ENCODE data around the genes KRTAP23-1 and MIS18A.

DNA sequence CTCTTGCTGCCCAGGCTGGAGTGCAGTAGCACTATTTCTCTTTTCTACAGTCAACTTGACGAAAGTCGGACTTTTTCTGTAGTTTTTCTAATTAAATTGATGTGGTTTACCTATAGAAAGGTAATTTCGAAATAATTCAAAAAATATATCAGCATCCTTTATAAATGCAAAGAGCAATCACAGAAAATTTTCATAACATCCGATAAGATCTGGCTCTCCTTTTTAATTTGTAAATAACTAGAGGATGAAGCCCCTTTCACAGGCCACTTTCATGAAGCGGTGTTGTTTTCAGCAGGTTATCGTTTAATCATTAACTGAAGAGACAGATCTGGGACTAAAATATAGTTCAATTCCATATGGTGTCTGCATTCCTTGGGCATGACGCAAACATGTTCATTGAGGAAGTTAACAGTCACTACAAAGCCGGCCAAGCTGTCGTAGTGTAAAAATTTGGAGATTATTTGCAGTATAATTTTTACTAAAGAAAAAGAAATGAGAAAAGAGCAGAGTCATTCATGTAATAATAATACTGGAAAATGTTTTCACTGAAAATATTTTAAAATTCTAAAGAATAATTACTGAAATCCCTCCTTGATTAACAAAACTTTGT lies 565.1 kb upstream of the ADAMTS5 start:
- PRO-cap = no peak

GRCh38 chr21:27884734-27885094 lies 917.8 kb upstream of the ADAMTS5 start:
- PRO-cap = no peak

GRCh38 chr21:28091419-28091790 lies 793.8 kb downstream of the N6AMT1 start:
- PRO-cap = no peak

DNA sequence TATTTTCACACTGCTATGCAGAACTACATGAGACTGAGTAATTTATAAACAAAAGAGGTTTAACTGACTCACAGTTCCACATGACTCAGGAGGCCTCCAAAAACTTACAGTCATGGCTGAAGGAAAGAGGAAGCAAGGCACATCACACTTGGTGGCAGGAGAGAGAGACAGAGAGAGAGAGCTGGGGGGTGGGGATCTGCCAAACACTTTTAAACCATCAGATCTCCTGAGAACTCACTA lies 742.5 kb downstream of the N6AMT1 start:
- PRO-cap = no peak

DNA sequence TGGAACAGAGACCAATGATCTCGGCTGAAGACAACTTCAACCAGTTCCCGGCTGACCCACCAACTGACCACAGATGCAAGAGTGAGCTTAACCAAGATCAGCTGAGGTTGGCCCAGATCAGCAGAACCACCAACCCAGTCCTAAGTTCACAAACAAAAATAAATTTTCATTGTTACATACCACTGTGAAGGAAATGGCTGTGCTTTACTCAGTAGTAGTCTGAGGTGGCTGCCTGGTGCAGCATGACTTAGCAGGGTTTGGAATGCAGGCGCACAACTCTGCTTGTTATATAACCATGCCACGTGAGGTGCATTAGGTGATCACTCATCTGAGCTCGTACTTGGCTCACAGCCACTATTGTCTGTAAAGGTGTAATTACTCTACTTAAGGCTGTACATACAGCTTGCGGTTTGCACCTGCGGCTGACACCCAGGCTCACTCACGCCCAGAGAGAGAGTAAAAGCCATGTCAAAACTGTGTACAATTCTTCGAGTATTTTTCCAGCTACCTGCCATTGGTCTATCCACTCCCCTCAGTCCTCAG lies 491.9 kb downstream of the N6AMT1 start:
- PRO-cap = no peak

DNA sequence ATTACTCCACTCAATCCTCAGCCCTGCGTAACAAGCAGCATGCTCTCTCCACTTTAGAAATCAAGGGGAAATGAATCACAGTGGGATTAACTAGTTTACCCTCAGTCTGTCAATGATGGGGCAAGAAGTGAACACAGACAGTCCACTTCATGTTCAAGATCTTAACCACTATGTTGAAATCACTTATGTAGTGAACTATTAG lies 57.8 kb downstream of the N6AMT1 start:
- PRO-cap = no peak

DNA sequence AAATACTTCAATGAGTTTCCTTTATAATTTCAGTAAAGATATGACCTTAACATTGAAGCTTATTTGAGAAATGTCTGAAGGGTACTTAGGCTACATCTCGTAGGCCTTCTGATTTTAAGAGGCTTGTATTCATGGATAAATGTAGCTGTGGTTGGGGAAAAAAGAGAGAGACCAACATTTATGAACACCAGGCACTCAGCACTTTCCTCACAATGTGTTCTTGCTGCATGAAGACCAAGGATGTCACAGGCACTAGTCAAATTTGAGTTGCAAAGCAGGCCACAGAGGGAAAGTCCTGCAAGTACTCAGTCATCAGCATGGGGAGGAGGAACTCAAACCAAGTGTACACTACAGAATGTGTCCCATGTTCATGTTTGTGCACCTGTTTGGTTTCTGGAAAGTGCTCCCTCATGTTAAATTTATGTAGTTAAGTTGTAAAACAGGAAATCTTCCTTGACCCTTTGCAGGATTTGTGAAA lies 8.7 kb upstream of the MAP3K7CL start:
- PRO-cap = no peak

DNA sequence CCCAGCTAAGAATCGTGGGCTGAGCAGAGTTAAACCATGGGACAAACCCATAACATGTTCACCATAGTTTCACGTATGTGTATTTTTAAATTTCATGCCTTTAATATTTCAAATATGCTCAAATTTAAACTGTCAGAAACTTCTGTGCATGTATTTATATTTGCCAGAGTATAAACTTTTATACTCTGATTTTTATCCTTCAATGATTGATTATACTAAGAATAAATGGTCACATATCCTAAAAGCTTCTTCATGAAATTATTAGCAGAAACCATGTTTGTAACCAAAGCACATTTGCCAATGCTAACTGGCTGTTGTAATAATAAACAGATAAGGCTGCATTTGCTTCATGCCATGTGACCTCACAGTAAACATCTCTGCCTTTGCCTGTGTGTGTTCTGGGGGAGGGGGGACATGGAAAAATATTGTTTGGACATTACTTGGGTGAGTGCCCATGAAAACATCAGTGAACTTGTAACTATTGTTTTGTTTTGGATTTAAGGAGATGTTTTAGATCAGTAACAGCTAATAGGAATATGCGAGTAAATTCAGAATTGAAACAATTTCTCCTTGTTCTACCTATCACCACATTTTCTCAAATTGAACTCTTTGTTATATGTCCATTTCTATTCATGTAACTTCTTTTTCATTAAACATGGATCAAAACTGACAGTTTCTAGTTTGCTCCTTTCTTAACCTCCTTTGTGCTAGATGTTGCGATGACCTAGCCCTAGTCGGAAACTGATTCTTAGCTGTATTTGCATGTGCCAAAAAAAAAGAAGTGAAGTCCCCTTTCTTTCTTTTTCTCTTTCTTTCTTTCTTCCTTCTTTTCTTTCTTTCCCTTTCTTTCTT lies 45.0 kb downstream of the MAP3K7CL start:
- PRO-cap = no peak

GRCh38 chr21:29217730-29218216 lies 80.9 kb upstream of the BACH1 start:
- PRO-cap = no peak

DNA sequence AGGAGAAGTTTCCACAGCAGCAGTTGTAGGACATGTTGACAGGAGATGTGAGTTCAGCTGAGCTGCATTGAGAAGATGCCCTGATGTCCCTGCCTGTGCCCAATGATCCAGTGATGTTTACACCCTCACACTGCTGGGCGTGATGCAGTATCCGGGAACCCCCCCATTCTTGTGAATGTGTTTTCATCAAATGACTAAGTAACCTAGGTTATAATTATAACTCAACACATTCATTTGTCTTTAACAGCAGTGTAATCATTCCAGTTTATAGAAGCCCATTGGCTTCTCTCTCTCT lies at the start of gene KRTAP23-1:
Gene KRTAP23-1, minus strand, starts transcription at position 34 of the 295 bp plus-strand sequence.
- PRO-cap = no peak

DNA sequence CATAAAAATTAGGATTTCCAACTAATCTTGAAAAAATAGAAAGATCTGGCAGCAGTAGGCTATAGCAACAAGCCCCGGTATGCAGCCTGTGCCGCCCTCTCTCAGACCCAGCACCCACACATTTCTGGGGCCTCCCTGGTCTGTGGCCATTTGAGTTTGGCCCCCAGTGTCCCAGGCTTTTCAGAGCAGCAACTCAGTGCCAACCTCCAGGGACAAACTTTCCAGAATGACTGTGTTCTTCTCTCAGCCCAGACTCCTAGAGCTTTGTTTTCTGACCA lies 26.7 kb upstream of the TIAM1 start:
- PRO-cap = no peak

- PRO-cap = no peak
These were observed 74.5 kb upstream of the TIAM1 start for GRCh38 chr21:31418702-31418903.

GRCh38 chr21:31660676-31661207 lies 1.2 kb downstream of the SOD1 start:
- PRO-cap = no peak

DNA sequence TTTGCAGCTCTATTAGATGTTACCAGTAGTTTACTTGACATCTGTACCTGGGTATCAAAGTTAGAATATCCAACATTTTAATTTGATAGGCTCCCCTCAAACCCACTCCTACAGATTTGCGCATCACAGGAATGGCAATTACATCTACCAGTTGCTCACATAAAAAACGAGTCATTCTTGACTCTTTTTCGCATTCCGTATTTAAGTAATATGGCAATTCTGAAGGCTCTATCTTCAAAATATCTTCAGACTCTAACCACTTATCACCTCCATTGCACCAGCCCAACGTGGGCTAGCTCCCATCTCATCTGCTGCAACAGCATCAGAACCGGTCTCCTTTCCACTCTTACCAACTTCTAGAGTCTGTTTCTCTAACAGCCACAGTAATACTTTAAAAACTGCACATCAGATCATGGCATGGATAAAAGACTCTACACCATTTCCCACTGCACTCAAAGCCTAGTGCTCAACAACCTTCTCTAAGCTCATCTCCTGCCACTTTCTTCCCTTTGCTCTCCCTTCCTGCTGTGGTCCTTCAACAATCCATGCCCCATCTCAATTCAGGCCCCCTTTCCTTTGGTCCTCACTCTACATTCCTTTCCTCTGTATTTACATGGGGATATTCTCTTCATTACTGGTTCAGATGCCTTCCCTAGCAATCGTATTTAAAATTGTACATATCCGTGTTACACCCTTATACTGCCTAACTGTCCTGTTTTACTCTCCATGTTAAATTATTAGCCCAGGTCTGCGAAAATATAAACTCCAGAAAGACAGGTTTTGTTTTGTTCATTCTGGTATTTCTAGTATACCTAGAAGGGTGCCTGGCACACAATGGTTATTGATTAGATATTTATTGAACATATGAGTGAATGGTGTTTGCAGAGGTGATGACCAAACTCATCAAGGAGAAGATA lies 18.9 kb downstream of the SOD1 start:
- PRO-cap = no peak

GRCh38 chr21:32256750-32257234 lies 22.1 kb downstream of the MIS18A start:
- PRO-cap = no peak

DNA sequence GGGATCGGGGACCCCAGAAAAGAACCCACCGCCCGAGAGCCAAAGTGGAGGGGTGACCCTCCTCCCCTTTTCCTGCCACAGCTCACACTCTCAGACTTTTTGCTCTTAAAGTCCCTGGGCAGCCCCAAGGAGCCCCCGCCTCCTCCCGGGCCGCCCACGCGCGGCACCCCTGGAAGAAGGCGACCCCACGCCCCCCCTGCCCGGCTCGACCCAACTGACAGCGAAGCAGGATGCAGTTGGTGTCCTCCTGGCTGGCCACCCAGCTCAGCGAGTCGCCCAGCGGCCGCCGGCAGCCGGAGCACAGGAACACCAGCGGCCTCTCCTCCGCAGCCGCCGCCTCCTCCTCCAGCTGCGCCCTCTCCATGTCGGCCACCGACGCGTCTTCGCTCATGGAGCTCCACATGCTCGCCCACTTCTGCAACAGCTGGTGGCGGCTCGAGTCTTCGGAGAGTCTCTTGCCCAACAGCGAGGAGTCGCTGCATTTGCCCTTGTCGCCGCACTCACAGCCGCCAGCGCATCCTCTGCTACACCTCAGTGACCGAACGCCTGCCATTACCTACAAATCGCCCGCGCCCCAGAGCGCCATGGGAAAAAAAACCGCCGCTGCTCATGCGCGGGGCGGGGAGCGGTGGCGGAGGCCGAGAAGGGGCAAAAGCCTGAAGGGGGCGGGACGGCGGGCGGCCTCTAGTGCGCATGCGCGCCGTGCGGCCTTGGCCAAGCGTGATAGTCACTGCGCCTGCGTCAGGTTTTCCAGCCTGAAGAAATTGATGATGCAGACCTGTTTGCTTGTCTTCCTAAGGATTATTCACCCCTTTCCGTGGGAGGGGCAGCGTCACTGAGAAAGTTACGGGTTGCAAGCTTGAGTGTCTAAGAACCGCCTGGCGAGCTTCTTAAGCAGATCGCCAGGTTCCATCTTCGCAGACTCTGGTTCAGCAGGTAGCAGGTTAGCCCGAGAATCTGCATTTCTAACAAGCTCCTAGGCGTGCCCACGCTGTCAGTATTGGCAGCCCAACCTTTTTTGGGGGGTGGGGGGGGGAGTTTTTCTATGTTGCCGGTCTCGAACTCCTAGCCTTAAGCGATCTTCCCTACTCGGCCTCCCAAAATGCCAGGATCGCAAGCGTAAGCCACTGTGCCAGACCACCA lies at the start of gene MIS18A:
Gene MIS18A, minus strand, starts transcription at position 588 of the 1,143 bp plus-strand sequence.
- PRO-cap = bidirectional peak, plus-strand start at position 744 of the sequence, minus-strand start at position 586 of the sequence

DNA sequence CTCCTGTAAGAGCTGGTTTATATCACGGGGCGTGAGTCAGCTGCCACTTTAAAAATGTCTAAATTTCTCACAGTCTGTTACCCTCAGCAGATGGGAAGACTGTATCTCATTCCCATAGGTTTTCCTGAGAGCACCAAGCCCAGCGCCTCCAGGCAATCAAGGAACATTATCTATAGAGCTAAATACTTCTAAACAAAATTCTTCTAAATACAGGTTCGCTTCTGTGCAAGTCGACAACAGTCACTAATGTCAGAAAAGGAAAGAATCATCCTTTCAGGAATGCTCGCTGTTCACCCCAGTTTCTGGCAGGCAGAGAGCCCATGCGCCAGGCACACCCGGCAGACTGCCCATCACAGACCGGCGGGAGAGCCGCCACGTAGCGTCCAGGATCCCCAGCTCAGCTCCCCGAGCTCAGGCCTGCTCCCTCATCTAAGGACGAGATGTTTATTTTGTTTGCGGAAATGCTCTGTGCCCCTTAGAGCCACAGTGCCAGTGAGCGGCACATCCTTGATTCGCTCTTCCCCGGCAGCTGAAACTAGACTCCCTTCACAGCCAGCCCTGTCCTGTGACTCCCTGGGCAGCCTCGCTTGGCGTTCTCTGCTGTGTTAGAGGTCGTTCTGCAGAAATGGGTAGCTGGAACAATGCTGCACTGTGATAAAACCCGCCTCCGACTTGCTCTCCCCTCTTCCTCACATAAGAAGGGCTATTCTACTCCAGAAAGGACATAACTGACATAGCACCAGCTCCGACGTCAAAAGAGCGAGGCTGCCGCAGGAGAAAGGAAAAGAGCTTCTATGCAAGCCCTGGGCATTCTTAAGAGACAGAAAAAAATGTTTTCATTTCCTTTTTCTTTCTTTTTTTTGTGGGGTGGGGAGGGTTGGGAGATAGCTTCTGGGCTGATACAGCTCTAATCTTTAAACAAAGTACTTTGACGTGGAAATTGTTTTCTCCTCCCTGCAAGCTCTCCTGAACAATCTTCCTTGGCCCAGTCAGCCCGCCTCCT lies 37.0 kb downstream of the MRAP start:
- PRO-cap = unidirectional peak, plus-strand start at position 353 of the sequence; bidirectional peak, plus-strand start at position 754 of the sequence, minus-strand start at position 599 of the sequence

GRCh38 chr21:32350502-32350702 lies 42.4 kb downstream of the URB1 start:
- PRO-cap = no peak

DNA sequence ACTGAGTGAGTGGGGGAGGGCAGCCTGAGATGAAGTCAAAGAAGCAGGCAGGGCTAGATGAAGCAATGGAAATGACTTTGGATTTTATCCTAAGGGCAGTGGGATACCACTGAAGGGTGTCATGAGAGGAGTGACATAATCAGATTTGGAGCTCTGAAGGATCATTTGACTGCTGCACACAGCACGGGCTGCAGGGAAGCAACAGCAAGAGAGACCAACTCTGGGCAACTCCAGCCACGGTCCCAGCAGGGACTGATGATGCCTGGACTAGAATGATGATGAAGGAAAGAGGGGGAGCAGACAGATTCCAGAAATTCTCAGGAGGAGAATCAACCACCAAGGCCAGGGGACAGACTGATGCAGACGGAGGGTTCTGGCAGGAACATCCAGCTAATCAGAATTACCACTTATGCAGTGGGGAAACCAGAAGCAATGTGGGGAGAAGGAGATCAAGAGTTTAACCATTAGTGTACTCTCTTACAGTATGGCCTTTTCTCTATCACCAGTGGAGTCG lies 3.5 kb downstream of the URB1 start:
- PRO-cap = no peak

GRCh38 chr21:32393494-32394130 lies 800 bp upstream of the URB1 start:
- PRO-cap = bidirectional peak, plus-strand start at chr21:32393776, minus-strand start at chr21:32393669

Data from right cardiac atrium (tissue), 1 donor.